REH cell (cell line): ENCODE data around the genes POU4F1 and OBI1.

DNA sequence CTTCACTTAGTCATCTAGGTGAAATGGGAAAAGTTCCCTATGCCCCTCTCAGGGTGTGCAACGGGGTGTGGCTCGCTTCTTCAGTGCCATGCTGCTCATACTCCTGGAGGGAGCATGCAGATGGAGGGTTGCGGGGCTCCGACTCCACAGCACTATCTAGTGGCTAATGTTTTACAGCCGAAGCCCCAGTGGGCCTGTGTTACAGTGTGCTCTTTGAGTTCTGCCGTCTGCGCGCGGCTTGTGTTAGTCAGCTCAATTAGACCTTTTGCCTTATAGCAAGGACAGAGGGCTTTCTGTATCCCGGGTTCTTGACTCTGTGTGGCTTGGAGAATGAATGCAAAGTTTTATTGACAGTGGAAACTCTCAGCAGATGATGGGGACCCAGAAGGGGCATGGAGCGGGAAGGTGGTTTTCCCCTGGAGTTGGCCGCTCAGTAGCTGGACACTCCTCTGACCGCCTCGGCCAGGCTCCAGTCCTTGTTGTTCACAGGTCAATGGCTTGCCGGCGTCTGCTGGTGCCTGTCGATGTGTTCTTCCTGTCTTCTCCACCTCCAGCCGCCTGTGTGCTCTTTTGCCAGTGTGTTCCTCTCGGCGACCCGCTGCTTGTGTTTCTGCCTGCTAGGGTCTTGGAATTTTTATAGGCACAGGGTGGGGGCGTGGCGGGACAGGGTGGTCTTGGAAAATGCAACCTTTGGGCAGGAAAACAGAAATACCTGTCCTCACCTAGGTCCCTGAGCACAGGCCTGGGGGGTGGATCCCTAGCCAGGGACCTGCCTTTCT, 383.5 kb downstream of the LMO7 start:
- PRO-cap, result no peak

DNA sequence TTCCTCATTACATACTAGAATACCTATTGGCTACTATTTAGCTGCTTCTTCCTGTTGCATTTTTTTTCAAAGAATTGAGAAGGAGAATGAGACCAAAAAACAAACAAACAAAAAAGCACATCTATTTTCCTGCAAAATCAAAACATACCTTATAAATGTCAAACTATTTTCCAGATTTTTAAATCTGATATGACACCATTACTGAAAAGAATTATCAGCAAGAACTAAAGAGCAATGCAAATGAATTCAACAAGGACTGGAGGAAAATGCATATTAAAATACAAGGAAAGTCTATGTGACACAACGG, 162.0 kb downstream of the KCTD12 start:
- PRO-cap, result no peak

DNA sequence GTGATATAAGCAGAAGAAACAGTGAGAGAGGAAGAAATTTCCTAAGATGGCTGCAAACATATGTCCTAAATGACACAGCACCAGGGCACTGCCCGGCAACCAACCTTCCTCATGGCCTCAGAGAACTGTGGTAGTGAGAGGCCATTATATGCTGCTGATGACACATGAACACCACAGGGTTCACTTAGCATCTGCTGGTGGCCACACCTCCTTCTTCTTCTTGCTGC, 88.2 kb downstream of the KCTD12 start:
- PRO-cap, result no peak

- PRO-cap, result no peak
Measured at GRCh38 chr13:76825852-76826085, 60.4 kb downstream of the KCTD12 start.

GRCh38 chr13:76886777-76887257, 612 bp upstream of the KCTD12 start:
- PRO-cap, result unidirectional peak, minus-strand start at chr13:76886799; unidirectional peak, minus-strand start at chr13:76886907

DNA sequence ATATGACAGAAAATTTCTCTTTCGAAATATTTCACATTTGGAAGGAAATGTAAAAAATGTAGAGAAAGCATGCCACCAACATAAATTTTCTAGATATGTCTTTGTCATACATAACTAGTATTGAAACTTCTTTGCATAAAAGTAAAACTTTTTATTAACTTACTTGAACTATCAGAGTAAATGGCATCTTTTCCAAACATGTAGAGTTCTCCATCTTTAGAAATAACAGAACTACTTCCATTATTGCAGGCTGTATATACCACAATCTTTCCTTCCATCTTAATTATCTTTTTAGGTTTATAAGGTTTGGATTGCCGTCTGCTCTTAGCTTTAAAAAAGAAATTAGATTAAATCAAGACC, 66.6 kb downstream of the MYCBP2 start:
- PRO-cap, result no peak

GRCh38 chr13:77316271-77317002, 10.5 kb downstream of the MYCBP2 start:
- PRO-cap, result no peak

GRCh38 chr13:77325678-77325885, 1.3 kb downstream of the MYCBP2 start:
- PRO-cap, result no peak

GRCh38 chr13:77836306-77836935, 82.2 kb downstream of the EDNRB start:
- PRO-cap, result no peak

- PRO-cap, result no peak
Measured at GRCh38 chr13:78137803-78138328, 219.2 kb upstream of the EDNRB start.

DNA sequence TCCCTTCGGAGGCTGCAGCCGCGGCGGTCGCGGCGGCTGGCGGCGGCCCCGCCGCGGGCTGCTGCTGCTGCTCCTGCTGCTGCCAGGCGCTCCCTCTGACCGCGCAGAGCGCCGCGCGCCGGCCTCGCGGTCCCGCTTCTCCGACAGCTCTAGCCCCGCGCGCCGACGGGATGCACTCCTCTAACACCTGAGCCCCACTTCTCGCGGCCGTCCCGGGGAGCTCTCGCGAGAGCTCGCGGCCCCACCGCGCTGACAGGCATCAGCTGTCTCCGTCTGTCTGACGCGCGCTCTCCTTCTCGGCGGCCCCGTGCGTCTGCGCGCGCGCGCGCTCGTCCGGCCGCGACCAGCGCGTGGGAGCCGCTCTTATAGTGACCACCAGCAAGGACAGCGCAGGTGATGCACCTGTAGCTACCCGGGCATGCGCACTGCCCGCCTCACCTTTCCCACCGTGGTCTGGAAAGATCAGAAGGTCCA, at the start of gene POU4F1:
TSS of gene POU4F1 (minus strand) at position 151 of the 474 bp plus-strand sequence.
- PRO-cap, result bidirectional peak, plus-strand start at position 272 of the sequence, minus-strand start at position 151 of the sequence

DNA sequence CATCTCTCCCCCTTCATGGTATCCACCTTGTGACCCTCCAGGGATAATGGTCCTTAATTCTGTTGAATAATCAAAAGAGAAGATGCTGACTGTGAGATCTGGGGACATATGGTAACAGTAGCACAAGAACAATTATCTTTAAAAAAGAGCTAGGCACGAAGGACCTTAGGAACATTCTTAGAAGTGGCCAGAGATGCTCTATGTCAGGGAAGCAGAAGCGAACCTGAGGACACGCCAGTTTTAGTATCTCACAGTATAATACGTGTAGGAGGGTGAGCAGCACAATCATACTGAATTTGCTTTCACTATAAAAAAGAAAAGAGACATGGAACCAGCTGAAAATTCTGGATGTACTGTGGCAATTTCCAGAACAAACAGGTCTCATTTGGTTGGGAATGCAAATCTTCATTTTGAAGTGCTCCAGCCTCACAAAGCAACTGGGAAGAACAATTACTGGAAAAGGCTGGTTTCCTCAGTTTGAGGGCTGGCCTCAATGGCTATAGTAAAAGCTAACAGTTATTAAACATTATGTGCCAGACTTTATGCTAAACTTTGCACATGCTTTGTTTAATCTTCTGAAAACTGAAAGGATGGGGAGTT, 3.2 kb downstream of the OBI1 start:
- PRO-cap, result no peak

GRCh38 chr13:78658970-78659728, at the start of gene OBI1:
OBI1 (minus strand) TSS chr13:78659155.
- PRO-cap, result bidirectional peak, plus-strand start at chr13:78659224, minus-strand start at chr13:78659135

- PRO-cap, result no peak
Measured at GRCh38 chr13:79371649-79372191, 34.3 kb downstream of the RBM26 start.

DNA sequence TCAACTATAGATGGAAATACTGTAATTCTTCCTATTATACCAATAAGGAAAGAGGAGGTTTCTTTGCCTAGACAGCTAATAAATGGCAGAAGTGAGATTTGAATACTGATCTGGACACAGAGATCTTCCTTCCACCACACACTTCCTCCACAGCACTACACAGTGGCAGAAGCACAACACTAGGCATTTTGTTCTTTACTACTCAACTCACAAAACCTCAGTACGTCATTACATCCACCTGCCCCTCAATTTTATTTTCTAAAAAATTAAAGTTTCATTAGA, 4.4 kb downstream of the RBM26 start:
- PRO-cap, result no peak

GRCh38 chr13:79402400-79403463, 3.3 kb downstream of the RBM26 start:
- PRO-cap, result no peak

- PRO-cap, result unidirectional peak, plus-strand start at chr13:79405225
Measured at GRCh38 chr13:79404903-79405453, 1.1 kb downstream of the RBM26 start.

DNA sequence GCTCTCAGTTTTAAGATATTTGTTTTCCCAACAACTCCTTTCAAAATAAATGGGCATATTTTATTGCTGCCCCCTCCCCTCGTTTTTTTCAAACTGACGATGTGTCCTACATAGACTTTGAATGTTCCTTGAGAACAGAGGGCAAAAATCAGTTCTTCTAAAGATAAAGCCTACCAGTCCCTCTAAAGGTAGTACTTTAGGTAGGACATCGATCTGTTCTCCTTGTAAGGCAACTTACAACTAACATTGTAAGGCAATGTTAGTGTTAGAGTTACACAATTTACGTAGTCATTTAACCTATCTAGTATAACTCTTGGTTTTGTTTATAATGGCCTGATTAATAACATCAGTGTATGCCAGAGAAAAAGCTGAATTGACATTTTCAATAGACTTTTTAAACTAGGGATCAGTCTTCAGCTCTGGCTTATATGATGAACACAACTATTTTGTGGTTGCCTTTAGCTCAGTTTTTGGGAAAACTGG, 2.1 kb downstream of the NDFIP2 start:
- PRO-cap, result no peak

- PRO-cap, result no peak
Measured at GRCh38 chr13:80131229-80131699, 209.7 kb downstream of the SPRY2 start.

- PRO-cap, result no peak
Measured at GRCh38 chr13:80303157-80303442, 37.8 kb downstream of the SPRY2 start.